Liver (tissue), 9 donors: ENCODE data around the gene NKX3-2.

- PRO-cap, 5 experiments = no peak in any of the 5 experiments
- RAMPAGE, long total RNA, 2 experiments = no peak in any of the 2 experiments
- RRBS = no CpG with 5 or more reads among the region's 42 CpGs
These were observed 31.9 kb downstream of the WDR1 start for GRCh38 chr4:10084221-10085618.

GRCh38 chr4:10087982-10088931, 28.3 kb downstream of the WDR1 start:
- PRO-cap, 5 experiments = no peak in any of the 5 experiments
- RAMPAGE, long total RNA, 2 experiments = no peak in any of the 2 experiments
- RRBS = 100% methylated on average over 4 of the region's 28 CpGs

DNA sequence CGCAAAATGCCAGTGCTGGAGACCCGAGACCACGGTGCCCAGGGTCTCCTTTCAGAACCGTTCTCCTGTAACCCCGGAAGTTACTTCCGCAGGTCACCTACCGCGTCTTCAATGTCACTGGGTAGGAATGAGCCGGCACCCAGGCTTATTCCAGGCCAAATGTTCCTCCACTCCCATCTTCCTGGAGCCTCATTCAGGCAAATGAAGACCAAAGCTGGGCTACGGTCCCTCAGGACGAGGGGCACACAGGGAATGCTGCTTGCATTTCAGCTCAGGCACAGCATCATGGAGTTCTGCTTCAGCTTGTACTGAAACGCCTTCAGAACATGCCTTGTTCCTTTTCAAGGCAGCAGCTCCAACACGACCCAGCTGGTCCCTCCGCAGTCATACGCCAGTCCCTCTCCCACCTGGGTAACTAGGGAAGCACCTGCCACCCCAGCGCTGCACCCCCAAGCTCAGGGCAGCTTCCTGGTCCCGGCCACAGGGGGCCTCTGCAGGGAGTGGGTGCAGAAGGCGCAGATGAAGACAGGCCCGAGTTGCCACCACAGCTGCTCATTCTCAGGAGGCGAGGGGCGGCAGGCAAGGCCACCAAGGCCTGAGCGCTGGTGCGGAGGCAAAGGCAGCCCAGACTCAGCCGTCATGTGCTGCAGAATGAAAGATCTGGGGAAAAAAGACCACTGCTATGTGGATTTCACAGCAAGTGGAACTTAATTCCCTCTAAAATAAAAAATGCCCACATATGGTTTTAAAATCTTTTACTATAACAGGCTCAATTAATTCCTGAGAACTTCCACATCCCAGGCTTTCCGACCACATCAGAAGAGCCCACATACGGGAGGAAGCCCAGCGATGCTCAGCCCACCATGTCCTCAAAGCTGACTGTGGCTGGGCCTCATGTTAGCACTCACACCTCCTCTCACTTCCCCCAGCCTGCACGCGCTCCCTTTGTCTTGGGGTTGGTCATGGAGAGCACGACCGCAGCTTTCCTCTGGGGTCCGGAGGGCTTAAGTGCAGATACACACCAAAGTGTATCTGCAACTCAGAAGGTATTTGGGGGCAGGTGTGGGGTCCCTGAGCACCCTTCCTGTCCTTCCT, 21.7 kb downstream of the WDR1 start:
- PRO-cap, 5 experiments = no peak in any of the 5 experiments
- RAMPAGE, long total RNA, 2 experiments = no peak in any of the 2 experiments
- RRBS = over 99% methylated on average over 5 of the region's 32 CpGs

DNA sequence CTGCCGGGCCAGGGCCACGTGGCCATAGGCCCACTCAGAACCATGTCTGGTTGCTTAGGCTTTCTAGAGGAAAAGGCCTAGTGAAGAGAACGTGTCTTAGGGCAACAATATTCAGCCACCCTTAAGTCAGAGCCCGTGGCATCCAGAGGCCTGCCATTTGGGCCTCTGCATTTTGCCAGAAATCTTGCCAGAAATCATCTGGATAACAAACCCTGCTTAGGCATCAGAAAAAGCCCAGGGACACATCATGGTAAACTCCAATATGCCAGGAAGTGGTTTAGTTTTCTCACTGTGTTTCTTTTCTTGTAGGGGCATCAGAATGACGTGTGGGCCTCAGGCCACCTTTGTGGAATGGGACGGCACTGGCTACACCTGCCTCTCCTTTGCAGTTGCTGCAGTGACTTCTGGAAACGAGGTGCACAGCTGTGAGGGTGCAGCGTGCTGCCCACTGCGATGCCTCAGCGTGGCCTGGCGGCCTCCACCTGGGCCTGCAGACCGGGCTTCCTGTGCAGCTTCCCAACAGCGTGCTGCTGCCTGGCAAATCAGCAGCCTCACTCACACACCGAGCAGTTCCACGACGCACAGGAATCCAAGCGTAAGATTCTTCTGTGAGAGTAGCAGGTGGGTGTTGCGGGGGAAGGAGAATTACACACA, 17.3 kb downstream of the WDR1 start:
- PRO-cap, 5 experiments = no peak in any of the 5 experiments
- RAMPAGE, long total RNA, 2 experiments = no peak in any of the 2 experiments
- RRBS = no CpG with 5 or more reads among the region's 18 CpGs

- PRO-cap, 5 experiments = peak in 4 of 5 experiments; most common plus-strand start chr4:10116083 (in 4); most common minus-strand start chr4:10116391 (in 1)
- RAMPAGE, long total RNA, 2 experiments = no peak in any of the 2 experiments
- RRBS = 10% methylated on average over 27 of the region's 58 CpGs
These were observed 646 bp downstream of the WDR1 start for GRCh38 chr4:10115804-10116501.

GRCh38 chr4:10123250-10124029, 6.8 kb upstream of the WDR1 start:
- PRO-cap, 5 experiments = peak in 2 of 5 experiments; most common plus-strand start chr4:10123905 (in 1); most common minus-strand start chr4:10123526 (in 1)
- RAMPAGE, long total RNA, 2 experiments = no peak in any of the 2 experiments
- RRBS = no CpG with 5 or more reads among the region's 11 CpGs

GRCh38 chr4:10180254-10180958, 63.8 kb upstream of the WDR1 start:
- PRO-cap, 5 experiments = no peak in any of the 5 experiments
- RAMPAGE, long total RNA, 2 experiments = no peak in any of the 2 experiments
- RRBS = no CpG with 5 or more reads among the region's 3 CpGs

DNA sequence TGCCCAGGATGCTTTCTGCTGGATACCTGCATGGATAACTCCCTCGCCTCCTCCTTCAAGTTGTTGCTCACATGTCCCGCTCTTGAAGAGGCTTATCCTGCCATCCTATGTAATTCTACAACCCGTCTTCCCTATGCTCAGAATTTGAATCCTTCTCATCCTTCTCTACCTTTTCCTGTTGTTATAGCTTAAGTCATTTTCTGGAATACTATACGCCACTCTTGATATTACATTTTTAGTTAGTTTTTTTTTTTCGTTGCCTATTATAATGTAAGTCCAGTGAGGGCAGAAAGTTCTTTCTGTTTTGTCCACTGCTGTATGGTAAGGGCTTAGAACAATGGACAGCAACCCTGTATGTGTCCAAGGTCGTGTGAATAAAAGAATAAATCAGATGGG, 39.7 kb upstream of the CLNK start:
- PRO-cap, 5 experiments = no peak in any of the 5 experiments
- RAMPAGE, long total RNA, 2 experiments = no peak in any of the 2 experiments
- RRBS = no CpG with 5 or more reads among the region's 6 CpGs

DNA sequence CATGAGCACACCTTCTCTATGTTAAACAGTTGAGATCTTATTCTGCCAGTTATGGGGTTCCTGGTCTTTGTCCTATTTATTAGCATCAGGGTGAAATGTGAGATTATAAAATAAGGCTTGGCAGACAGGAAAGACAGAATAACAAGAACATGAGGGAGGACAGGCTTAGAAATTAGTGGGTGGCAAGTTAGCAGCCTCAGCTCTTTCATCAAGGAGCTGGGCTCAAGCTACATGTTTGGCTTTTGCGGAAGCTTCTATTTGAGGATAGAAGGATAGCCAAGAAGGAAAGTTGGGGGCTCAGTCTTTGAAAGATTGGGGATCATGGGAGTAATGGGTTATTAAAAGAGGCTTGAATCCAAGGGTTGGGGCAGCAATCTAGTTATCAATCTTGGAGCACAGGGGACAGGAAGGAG, 51.8 kb upstream of the CLNK start:
- PRO-cap, 5 experiments = no peak in any of the 5 experiments
- RAMPAGE, long total RNA, 2 experiments = no peak in any of the 2 experiments
- RRBS = no CpG with 5 or more reads among the region's 1 CpG

DNA sequence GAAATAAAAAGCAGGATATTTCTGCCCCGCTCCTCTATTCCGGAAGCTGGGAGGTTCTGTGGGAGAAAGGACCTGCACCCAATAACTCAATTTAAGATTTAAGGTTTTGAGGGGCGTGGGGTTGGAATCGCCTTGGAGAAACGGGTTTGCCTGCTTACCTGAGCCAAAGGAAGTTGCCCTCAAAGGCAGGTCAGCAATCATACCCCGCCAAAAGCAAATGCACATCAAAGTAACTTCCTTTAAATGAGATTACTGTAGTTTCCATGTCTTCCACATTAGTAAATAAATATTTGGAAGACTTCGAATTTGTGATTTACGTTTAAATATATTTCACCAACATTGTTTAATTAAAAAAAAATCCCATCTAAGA, 999 bp upstream of the HS3ST1 start:
- PRO-cap, 5 experiments = peak in 1 of 5 experiments; most common plus-strand start position 37 of the sequence (in 1)
- RAMPAGE, long total RNA, 2 experiments = no peak in any of the 2 experiments
- RRBS = no CpG with 5 or more reads among the region's 8 CpGs

DNA sequence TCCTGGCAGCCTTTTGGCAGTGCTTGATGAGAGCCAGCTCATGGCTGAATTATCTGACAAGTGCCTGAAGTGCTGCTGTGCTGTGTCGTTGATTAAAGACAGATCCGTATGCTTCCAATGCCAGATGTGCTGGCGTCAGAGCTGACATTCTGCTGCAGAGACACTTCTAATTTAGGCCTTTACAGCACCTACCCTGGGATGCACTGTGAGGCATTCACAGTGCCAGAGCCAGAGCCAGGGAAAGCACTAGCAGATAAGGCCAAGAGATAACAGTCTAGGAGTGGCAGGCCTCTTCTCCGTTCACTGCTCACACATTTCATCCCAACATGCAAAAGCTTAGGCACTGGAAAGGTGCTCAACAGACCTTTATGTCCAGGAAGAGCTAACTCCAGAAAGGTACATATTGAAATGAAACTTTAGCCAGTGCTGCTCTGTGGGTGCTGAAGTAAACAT, 995.4 kb downstream of the RAB28 start:
- PRO-cap, 5 experiments = no peak in any of the 5 experiments
- RAMPAGE, long total RNA, 2 experiments = no peak in any of the 2 experiments
- RRBS = no CpG with 5 or more reads among the region's 4 CpGs

- PRO-cap, 5 experiments = no peak in any of the 5 experiments
- RAMPAGE, long total RNA, 2 experiments = no peak in any of the 2 experiments
- RRBS = no CpG with 5 or more reads among the region's 10 CpGs
These were observed 581.0 kb downstream of the RAB28 start for GRCh38 chr4:12903147-12903602.

DNA sequence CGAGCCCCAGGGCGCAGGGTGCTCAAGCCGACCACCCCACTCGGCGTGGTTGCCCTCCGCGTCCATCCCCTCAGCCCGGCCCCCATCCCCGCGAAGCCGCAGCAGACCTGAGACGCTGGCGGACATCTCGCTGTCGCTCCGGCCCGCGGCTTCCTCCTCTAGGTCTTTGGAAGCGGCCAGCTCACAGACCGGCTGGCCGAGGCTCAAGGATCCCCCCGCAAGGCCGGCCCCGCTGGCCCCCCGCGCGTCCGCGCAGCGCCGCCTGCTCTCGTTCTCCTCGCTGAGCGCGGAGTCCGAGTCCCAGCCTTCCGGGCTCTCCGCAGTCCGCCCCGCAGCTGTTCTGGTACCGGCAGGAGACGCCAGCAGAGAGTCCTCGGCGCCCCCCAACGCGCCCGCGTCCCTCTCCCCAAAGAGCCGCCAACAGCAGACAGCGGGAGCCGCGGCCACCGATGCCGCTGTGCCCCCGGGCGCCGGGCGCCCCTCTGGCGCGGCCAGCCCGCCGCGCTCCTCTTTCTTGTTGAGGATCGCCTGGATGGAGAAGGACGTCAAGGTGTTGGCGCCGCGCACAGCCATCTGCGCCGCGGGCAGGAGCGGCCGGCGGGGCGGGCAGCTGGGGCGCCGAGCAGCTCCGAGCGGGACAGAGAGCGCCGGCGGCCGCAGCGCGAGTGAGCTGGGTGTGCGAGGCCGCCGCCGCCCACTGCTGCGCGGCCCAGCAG, at the start of gene NKX3-2:
Gene NKX3-2, minus strand, starts transcription at position 667 of the 716 bp plus-strand sequence.
- PRO-cap, 5 experiments = no peak in any of the 5 experiments
- RAMPAGE, long total RNA, 2 experiments = no peak in any of the 2 experiments
- RRBS = 6% methylated on average over 45 of the region's 91 CpGs

DNA sequence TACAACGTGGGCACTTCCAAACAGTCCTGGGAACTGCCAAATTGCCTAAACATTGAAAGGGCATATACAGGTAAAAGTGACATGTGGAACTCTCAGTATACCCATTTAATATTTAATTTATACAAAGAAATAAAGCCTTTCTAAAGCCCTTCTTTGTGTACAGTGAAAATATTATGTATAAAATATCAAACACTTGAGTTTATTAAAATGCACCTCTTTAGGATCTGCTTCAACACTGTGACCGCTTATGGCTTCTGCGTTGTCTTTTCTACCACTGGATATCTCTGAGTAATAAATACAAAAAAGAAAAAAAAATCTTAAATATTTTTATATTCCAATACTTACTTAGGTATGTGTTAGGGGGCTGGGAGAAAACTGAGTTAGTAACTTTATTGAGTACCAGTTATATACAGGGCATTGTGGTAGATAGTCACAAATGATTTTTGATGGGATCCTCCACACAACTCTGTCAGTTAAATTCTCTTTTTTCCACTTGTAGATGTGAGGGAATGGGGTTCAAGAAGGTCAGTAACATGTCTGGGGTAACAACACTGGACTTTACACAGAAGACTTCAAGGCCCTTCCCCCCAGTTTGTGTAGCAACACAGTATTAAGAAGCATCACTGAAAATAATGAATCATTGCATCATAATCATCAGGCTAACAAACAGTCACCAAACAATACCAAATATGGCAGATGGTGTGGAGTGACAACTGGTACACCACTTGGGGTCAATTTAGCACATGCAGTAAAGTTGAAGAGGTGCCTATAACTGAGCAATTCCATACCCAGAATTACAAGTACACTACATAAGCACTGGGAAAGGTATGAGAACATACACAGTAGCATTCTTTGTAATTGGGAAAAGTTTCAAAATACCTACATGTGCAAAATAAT, 38.8 kb downstream of the BOD1L1 start:
- PRO-cap, 5 experiments = no peak in any of the 5 experiments
- RAMPAGE, long total RNA, 2 experiments = no peak in any of the 2 experiments
- RRBS = no CpG with 5 or more reads among the region's 3 CpGs

DNA sequence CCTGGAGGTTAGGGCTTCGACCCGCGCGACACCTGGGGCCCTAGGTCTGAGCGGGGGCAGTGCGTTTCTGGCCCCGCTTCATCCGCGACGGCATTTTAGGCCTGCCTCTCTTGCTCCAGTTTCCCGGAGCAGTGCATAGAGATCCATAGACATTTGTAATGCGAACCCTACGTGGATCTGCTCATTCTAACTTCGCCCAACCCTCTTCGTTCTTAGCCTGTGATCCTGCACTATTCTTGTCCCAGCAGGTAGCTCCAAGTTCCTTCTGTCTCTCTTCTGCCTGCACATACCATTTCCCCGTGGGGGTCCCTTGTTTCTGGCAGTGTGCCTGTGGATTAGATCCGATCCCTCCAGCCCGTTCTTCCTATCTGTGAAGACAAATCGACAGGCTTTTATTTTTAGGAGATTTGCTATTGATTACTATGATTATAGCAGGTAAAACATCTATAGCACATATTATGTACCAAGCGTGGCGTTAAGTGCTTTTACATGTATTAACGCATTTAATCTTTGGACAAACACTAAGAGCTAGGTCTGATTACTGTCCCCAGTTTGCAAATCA, 498 bp upstream of the BOD1L1 start:
- PRO-cap, 5 experiments = no peak in any of the 5 experiments
- RAMPAGE, long total RNA, 2 experiments = no peak in any of the 2 experiments
- RRBS = no CpG with 5 or more reads among the region's 22 CpGs

GRCh38 chr4:13654005-13654516, 26.5 kb upstream of the BOD1L1 start:
- PRO-cap, 5 experiments = no peak in any of the 5 experiments
- RAMPAGE, long total RNA, 2 experiments = no peak in any of the 2 experiments
- RRBS = 4% methylated on average over 7 of the region's 20 CpGs

DNA sequence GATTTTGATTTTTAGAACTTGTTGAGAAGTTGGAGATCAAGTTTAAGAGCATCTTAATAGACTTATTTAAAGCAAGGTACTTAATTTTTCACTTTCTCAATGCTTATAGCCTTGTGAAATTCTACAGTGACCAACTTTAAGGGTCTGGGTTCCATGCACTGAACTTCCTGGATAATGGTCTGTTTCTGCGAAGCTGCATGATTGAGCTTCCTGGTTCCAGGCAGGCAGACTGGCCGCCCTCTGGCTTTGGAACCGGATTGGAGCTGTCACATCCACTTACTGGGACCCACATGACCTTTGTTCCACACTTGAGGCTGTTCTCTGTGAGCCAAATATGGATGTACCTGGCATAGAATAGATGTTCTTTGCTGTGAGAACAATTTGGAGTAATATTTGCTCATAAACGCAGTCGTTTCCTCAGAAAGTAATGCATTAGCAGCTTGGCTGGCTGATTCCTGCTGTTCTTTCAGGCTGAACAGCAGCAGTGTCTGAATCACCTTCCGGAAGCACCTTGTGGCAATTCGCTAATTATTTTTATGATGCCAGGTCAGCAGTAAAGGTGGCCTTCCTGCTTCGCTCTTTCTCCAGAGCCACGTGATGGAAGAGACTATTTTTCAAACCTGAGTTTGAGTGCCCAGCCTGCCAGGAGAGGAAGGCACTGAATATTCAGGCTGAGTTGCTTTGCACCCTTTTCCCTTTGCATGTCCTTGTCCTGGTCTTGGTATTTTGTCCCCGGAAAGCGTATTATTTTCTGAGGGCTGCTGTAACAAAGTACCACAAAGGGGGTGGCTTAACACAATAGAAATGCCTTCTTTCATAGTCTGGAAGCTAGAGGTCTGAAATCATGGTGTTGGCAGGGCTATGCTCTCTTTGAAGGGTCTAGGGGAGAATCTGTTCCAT, 78.1 kb upstream of the BOD1L1 start:
- PRO-cap, 5 experiments = peak in 3 of 5 experiments; most common minus-strand start position 176 of the sequence (in 2)
- RAMPAGE, long total RNA, 2 experiments = no peak in any of the 2 experiments
- RRBS = no CpG with 5 or more reads among the region's 11 CpGs

DNA sequence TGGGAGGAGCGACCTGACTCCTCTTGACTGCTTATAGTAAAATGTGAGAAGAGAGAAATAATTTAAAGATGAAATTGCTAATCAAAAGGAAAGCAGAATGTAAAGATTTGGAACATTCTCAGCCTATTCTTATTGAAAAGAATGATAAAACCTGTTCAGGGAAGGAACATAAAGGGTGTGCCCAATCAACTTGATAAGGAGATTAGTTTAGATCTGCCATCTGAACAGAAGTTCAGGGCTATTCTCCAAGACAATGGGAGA, 228.6 kb upstream of the BOD1L1 start:
- PRO-cap, 5 experiments = no peak in any of the 5 experiments
- RAMPAGE, long total RNA, 2 experiments = no peak in any of the 2 experiments
- RRBS = no CpG with 5 or more reads among the region's 1 CpG

DNA sequence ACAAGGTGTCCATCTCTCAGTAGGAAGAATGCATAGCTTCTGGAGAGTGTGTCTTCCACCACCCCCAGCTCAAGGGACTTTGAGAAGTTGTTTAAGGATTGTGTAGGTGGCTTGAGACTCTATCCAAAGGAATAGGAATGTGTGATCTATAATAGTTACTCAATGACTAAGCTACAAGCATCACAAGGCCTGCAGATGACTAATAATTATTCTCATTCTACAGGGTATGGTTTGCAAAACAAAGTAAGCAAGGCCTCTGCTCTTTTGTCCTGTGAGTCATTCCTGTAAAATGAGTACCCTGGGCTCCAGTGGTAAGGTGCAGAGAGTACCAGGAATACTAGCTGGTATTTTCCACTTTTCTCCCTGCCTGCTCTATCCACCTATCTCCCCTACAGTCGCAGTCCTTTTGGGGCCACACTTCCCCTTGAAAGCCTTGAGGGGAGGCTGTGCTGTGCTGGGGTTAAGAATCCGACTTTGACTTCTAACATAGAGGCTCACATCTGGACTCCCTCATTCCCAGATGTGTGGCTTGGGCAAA, 279.9 kb upstream of the BOD1L1 start:
- PRO-cap, 5 experiments = no peak in any of the 5 experiments
- RAMPAGE, long total RNA, 2 experiments = no peak in any of the 2 experiments
- RRBS = no CpG with 5 or more reads among the region's 2 CpGs

DNA sequence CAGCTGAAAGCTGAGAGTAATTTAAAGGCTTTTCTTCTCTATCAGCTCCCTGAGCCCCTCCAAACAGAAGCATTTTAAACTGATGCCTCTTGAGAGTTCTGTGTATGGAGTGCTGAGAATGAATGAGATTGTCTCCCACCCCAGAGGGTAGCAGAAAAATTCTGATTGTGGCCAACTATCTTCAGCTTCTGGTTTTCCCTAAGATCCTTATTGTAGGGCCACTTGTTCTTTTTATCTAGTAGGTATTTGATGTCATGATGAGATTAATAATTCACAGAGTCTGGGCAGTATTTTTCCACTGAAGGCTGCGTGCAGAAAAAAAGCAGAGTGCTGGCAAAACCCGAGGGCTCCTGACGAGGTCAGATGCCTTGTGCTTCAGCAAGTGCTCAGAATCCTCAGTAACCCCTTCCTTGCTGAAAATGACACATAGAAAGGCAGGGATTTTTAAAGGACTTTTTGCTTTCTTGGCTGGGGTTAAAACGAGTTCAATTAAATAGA, 363.7 kb upstream of the BOD1L1 start:
- PRO-cap, 5 experiments = peak in 5 of 5 experiments; most common plus-strand start position 336 of the sequence (in 3); most common minus-strand start position 206 of the sequence (in 5)
- RAMPAGE, long total RNA, 2 experiments = no peak in any of the 2 experiments
- RRBS = no CpG with 5 or more reads among the region's 4 CpGs